SK-N-SH (cell line): ENCODE measurements around a stretch of chr17.

GRCh38 chr17:68542873-68543138, 30.6 kb downstream of the PRKAR1A start:
- RRBS, result no CpG with 5 or more reads among the region's 4 CpGs
CAGE:
- cytosol, long polyA plus RNA, result no peak
- long polyA plus RNA, result no peak
- nucleus, long polyA plus RNA, result no peak

GRCh38 chr17:68661973-68662452, 60.8 kb upstream of the FAM20A start:
- RRBS, result no CpG with 5 or more reads among the region's 4 CpGs
CAGE:
- cytosol, long polyA plus RNA, result no peak
- long polyA plus RNA, result no peak
- nucleus, long polyA plus RNA, result no peak

GRCh38 chr17:68822137-68822944, 132.9 kb downstream of the ABCA8 start:
- RRBS, result no CpG with 5 or more reads among the region's 3 CpGs
CAGE:
- cytosol, long polyA plus RNA, result no peak
- long polyA plus RNA, result no peak
- nucleus, long polyA plus RNA, result no peak

GRCh38 chr17:68991511-68992482, 36.6 kb upstream of the ABCA8 start:
- RRBS, result no CpG with 5 or more reads among the region's 6 CpGs
CAGE:
- cytosol, long polyA plus RNA, result no peak
- long polyA plus RNA, result no peak
- nucleus, long polyA plus RNA, result no peak

DNA sequence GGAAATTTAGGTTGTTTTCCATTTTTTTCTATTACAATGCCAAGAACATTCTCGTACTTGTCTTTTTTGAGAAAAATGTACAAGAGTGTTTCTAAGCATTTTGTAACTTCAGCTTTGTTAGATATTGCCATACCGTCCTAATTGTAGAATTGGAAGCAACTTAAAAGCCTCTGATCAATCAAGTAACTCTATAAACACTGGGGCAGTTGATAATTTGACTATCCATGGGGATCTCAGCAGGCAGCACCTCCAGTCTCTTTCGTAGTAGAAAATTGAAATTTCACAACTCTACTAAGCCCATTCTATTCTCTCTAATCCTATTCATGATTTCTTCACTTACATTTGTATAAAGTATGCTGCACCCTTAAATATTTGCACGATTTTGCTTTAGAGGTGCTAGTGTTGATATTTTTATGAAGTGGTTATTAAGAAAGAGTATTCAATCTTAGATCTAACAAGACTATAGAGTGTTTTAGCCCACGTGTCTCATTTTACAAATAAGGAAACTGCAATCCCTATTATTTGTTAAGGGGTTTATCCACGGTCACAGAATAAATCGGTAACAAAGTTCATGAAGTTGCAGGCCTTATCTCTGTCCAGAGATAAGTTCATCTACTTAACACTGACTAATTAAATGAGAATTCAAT, 11.0 kb downstream of the ABCA6 start:
- RRBS, result no CpG with 5 or more reads among the region's 7 CpGs
CAGE:
- cytosol, long polyA plus RNA, result no peak
- long polyA plus RNA, result no peak
- nucleus, long polyA plus RNA, result no peak

- RRBS, result no CpG with 5 or more reads among the region's 5 CpGs
CAGE:
- cytosol, long polyA plus RNA, result no peak
- long polyA plus RNA, result no peak
- nucleus, long polyA plus RNA, result no peak
Measured at GRCh38 chr17:69147315-69148070, 5.8 kb upstream of the ABCA6 start.

- RRBS, result no CpG with 5 or more reads among the region's 3 CpGs
CAGE:
- cytosol, long polyA plus RNA, result no peak
- long polyA plus RNA, result no peak
- nucleus, long polyA plus RNA, result no peak
Measured at GRCh38 chr17:69485072-69485644, 70.7 kb downstream of the MAP2K6 start.

DNA sequence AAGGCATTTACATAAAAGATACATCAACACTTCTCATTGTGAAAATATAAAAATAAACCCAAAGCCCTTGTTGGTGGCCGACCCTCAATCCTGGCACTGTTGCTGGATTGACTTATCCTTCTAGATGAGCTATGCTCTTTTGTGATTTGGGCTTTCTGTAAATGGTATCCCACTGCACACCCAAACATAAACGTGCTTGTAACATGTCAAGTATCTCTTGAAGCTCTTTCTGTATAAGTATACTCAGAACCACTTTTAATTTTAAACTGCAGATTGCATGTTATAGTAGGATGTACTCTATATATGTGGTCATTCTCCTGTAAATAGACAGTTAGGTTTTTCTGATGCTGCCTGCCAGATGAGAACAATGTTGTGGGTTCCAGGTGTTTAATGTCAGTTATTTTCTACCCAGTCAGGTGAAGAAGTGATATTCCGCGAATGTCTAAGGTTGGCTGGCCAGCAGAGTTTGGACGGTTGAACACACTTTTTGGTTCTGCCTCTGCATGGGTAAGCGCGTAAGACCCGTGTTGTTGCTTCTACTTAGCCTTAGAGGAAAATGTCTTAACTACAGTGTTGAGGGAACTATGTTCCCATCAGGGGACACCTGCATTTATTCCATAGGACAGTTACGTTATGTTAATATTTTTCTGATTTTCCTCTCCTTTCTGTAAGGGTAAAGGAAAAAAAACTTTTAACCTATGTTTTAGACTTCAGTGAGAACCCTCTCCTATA, 162.5 kb downstream of the MAP2K6 start:
- RRBS, result no CpG with 5 or more reads among the region's 9 CpGs
CAGE:
- cytosol, long polyA plus RNA, result no peak
- long polyA plus RNA, result no peak
- nucleus, long polyA plus RNA, result no peak

DNA sequence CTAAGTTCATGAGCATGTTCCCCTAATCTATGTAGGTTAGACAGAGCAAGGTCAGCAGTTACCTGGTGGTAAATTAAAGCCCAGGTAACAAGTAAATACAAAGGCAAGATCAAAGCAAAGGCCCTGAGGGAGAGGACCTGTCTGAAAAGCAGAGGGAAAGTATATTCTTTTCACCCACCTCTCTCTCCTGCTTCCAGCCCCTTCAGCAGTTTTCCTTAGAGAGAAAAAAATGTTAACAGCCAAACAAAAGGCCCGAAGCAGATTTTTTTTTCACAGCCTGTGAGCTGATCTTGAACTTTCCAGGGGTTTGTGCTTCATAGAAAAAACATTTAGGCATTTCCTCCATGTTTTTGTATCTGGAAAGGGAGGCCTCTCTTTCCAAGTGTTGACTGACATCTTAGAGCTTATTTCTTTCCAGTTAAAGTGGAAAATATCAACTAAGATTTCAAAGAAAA, 302.8 kb downstream of the MAP2K6 start:
- RRBS, result no CpG with 5 or more reads among the region's 1 CpG
CAGE:
- cytosol, long polyA plus RNA, result no peak
- long polyA plus RNA, result no peak
- nucleus, long polyA plus RNA, result no peak

DNA sequence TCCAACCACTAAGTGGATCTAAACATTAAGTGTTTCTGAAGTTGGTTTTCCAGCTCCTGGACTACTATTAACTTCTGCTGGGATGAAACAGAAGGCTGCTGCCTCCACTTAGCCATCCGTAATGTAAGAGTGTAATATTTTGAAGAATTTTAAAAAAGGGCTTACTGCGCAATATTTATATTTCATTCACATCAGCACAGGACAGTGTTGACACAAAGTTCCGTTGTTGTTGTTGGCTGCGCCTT, 167.7 kb upstream of the KCNJ16 start:
- RRBS, result no CpG with 5 or more reads among the region's 4 CpGs
CAGE:
- cytosol, long polyA plus RNA, result no peak
- long polyA plus RNA, result no peak
- nucleus, long polyA plus RNA, result no peak

GRCh38 chr17:71071569-71072185, 902.3 kb downstream of the KCNJ2 start:
- RRBS, result no CpG with 5 or more reads among the region's 11 CpGs
CAGE:
- cytosol, long polyA plus RNA, result no peak
- long polyA plus RNA, result no peak
- nucleus, long polyA plus RNA, result no peak

GRCh38 chr17:72116140-72116658, 4.6 kb upstream of the SOX9 start:
- RRBS, result no CpG with 5 or more reads among the region's 20 CpGs
CAGE:
- cytosol, long polyA plus RNA, result no peak
- long polyA plus RNA, result no peak
- nucleus, long polyA plus RNA, result no peak

GRCh38 chr17:72337743-72337942, 216.8 kb downstream of the SOX9 start:
- RRBS, result no CpG with 5 or more reads among the region's 5 CpGs
CAGE:
- cytosol, long polyA plus RNA, result no peak
- long polyA plus RNA, result no peak
- nucleus, long polyA plus RNA, result no peak

DNA sequence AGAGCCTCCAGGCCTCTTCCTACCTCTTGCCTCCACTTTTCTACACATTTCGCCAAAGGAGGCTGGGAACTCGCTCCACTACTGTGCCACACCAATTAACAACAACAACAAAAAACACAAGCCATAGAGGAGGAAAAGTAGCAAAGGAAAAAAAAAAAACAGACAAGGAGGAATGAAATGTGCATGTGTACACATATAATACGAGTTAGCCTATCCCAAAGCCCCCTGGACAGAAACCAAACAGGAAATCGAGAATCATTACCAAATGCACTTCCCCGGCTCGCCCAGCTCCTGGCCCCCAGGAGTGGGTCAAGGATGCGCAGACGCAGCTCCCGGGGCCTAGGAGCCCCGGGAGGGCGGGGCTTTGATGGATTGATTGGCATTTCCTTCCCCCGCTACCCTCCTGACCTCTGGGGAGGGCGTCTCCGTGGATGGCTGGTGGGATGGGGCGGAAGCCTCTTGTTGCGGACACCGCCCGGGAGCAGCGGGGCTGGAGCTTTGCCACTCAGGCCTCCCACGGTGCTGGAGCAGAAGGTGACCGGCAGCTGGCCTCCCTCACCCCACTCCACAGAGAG, 262.0 kb downstream of the SOX9 start:
- RRBS, result 97% methylated on average over 9 of the region's 21 CpGs
CAGE:
- cytosol, long polyA plus RNA, result no peak
- long polyA plus RNA, result no peak
- nucleus, long polyA plus RNA, result no peak

GRCh38 chr17:72455942-72456636, 335.3 kb downstream of the SOX9 start:
- RRBS, result no CpG with 5 or more reads among the region's 10 CpGs
CAGE:
- cytosol, long polyA plus RNA, result no peak
- long polyA plus RNA, result no peak
- nucleus, long polyA plus RNA, result no peak

GRCh38 chr17:72494371-72495215, 373.8 kb downstream of the SOX9 start:
- RRBS, result no CpG with 5 or more reads among the region's 7 CpGs
CAGE:
- cytosol, long polyA plus RNA, result no peak
- long polyA plus RNA, result no peak
- nucleus, long polyA plus RNA, result no peak

DNA sequence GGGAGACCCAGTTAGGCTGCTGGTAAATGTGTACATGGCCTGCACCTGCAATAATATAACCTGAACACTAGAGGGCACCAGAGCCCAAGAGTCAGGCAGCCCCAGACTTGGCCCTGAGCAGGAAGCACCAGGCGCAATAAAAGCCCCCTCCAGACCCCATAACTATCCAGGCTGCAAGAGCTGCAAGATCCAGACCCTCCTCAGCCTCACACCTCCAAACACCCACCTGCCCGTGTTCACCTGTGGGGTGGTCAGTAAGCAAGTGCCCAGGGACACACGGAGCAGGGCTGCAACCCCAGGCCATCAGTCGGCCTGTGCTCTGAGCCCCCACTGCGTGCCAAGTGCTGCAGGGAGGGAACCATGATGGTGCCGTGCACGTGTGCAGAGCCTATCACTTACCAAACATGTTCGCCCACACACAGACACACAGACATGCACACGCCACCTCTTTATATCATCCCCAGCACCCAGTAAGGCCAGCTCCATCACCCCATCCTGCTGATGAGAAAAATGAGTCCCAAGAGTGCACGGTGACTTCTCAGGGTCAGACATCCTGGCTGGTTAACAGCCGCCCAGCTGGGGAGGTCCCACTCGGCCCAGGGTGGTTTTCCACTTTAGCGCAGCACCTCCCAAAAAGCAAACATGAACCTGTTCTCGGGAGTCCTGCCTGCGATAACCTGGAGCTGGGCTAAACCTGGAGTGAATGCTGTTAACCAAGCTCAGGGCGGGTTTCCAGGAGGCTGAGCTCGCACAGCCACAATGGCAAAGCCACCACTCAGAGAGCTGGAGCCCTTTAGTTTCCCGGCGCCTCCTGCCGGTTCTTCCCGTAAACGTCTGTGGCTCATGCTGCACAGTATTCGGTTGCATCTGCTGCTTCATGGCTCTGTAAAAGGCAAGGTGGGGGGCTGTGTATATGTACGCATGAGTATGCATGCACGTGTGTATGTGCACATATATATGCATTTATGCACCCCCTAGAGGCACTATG, 439.8 kb downstream of the SOX9 start:
- RRBS, result no CpG with 5 or more reads among the region's 25 CpGs
CAGE:
- cytosol, long polyA plus RNA, result no peak
- long polyA plus RNA, result no peak
- nucleus, long polyA plus RNA, result no peak

DNA sequence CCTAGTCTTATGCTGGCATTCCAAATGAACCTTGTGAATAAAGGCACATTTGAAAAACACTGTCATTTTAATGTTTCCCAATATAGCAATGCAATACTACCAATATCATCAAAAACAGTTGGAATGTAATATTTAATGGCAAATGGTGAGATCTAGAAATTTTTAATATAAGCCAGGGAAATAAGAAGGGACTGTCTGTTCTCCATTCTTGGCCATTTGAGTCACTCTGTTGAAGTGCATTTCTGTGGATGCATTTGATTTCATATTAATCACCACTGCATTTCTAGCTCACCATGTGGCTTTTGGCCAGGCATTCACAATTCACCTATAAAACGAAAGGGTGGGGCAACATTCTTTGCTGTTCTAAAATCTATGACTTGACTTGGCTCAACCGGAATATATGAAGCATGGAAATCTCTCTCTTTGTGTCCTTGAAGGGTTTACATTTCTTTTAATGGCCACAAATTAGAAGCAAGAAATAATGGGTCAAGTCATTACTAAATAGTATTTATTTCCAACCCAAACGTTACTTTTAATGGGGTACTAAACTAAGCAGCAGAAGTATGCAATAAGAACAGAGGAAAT, 483.0 kb downstream of the SLC39A11 start:
- RRBS, result no CpG with 5 or more reads among the region's 3 CpGs
CAGE:
- cytosol, long polyA plus RNA, result no peak
- long polyA plus RNA, result no peak
- nucleus, long polyA plus RNA, result no peak

DNA sequence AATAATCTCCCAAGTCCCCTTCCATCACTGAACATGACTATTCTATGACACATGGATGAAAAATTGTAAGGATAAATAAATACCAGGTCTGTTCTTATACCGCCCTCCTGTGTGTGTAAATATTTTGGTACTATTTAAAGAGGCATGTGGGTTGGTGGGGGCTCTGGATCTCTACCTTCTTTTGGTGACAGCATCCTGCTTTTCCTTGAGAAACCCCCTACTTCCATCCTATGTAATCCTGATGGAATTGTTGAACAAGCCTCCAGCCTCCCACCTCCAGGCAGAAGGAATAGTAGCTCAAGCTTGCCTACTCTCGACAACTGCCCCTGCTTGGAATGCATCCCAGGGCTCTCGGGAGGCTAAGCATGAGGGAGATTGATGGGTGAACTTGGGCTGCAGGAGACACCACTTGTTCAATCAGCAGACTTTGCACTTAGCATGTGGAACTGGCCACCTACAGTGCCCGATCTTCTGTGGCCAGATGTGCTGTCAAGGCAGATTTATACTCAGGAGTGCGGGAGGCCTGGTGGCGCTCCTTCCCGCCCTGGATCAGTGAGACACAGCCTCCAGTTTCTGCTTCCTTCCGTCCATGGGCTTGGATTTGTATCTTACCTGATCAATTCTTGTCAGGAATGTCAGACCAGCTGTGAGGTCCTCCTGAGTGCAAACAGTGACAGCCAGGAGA, 287.3 kb downstream of the SLC39A11 start:
- RRBS, result no CpG with 5 or more reads among the region's 8 CpGs
CAGE:
- cytosol, long polyA plus RNA, result no peak
- long polyA plus RNA, result no peak
- nucleus, long polyA plus RNA, result no peak

- RRBS, result 13% methylated on average over 3 of the region's 15 CpGs
CAGE:
- cytosol, long polyA plus RNA, result no peak
- long polyA plus RNA, result no peak
- nucleus, long polyA plus RNA, result no peak
Measured at GRCh38 chr17:73156147-73156591, 8.6 kb upstream of the SSTR2 start.